Measurements from ENCODE around the genes VAMP3, UTS2 and TNFRSF9.

- RRBS, result no CpG with 5 or more reads among the region's 11 CpGs
These were observed 56.0 kb downstream of the CAMTA1 start for GRCh38 chr1:6841077-6841891.

- RRBS, result no CpG with 5 or more reads among the region's 14 CpGs
These were observed 175.1 kb downstream of the CAMTA1 start for GRCh38 chr1:6960220-6960854.

- RRBS, result 75% methylated on average over 7 of the region's 23 CpGs
These were observed 284.6 kb downstream of the CAMTA1 start for GRCh38 chr1:7069754-7070261.

DNA sequence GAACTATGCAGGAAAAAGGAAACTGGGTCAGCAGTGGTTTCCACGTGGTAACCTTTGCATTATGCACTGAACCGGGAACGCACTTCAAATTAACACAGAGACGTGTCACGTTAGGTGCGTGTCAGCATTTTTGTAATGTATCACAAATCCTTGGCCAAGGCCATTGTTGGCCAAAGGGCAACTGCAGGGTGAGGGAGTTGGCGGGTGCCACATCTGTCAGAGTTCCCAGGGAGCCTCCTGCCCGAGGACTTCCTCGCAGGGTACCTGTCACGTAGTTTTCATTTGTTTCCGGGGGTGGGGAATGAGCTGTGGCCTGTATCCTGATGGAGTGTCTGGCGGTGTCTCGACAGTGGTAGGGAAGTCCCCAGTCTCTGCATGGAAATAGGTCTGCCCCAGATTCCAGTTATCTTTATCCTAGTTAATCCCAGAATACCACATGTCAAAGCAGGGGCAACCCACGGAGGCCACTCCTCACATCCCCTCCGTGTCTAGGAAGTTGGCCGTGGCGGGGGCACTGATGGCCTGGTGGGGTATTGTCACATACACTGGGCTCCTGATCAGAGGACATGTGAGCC is 313.1 kb downstream of the CAMTA1 start:
- RRBS, result no CpG with 5 or more reads among the region's 17 CpGs

GRCh38 chr1:7367095-7367649 is 403.9 kb upstream of the VAMP3 start:
- RRBS, result no CpG with 5 or more reads among the region's 5 CpGs

GRCh38 chr1:7441393-7442030 is 329.6 kb upstream of the VAMP3 start:
- RRBS, result no CpG with 5 or more reads among the region's 21 CpGs

- RRBS, result no CpG with 5 or more reads among the region's 9 CpGs
These were observed 261.3 kb upstream of the VAMP3 start for GRCh38 chr1:7509845-7510199.

- RRBS, result no CpG with 5 or more reads among the region's 8 CpGs
These were observed 221.8 kb upstream of the VAMP3 start for GRCh38 chr1:7549157-7549748.

- RRBS, result 1% methylated on average over 50 of the region's 101 CpGs
These were observed at the start of gene VAMP3 for GRCh38 chr1:7771048-7772160. TSS of gene VAMP3 (plus strand) at chr1:7771296.

GRCh38 chr1:7852753-7853258 is at the start of gene UTS2:
TSS of gene UTS2 (minus strand) at chr1:7853065.
- RRBS, result no CpG with 5 or more reads among the region's 3 CpGs

DNA sequence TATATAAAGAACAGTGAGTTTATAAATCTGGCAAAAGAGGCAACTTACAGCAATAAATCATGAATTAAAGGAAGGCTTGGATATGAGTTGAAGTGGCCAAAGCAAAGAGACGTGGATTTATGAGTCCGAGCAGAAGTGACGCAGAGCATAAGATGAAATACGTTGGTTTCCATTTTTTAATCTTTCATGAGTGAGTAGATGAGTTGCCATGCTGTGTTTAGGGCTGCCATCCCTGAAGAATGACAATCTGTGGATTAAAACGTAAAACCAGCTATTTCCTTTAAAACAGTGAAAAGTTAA is 344 bp upstream of the UTS2 start:
- RRBS, result no CpG with 5 or more reads among the region's 5 CpGs

DNA sequence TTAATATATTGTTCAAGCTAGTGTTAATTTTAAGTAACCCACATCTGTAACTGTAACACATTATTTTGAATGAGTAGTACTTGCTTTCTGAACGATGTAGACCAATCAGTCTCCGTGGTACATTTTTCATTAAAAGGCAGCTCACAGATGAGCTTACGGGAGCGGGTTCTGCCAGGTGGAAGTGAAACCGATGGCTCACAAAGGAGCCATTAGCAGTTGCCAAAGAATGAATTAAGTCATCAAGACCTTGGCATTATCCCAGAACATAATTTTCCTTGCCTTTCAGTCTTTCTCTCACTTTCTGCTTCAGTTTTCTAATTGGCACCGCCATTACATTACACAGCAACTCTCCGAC is 33.5 kb upstream of the UTS2 start:
- RRBS, result no CpG with 5 or more reads among the region's 7 CpGs

DNA sequence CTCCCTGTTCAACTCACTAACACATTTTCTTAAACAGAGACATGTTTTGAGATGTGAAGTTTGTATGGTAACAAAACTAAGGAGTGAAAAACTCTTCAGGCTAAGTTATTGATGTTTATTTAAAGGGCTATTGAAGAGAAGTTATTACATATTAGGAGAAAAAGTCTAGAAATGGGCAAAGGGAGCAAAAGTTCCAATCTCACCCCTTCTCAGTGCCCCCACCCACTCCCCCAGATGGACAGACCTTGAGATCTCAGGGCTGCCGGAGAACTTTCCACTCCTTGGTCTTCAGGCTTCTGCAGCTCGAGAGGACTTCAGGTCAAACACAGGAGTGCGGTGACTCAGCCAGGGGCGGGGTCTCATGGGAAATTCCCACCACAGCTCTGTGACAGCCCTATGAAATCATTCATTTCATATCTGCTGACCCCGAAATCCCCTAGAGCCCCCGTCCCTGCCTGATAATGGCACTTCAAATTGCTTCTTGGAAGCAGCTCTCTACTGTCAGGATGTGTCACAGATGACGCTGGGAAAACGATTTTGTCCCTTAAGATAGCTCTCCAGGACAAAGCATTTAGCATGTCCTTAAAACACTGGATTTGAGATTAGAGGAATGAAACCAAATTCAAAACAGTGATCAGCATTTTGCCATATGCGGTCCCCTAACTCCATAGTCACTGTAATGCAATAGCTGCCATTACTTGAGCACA is at the start of gene TNFRSF9:
Gene TNFRSF9 (minus strand): TSS at position 300 of the 707 bp plus-strand sequence.
- RRBS, result no CpG with 5 or more reads among the region's 9 CpGs

DNA sequence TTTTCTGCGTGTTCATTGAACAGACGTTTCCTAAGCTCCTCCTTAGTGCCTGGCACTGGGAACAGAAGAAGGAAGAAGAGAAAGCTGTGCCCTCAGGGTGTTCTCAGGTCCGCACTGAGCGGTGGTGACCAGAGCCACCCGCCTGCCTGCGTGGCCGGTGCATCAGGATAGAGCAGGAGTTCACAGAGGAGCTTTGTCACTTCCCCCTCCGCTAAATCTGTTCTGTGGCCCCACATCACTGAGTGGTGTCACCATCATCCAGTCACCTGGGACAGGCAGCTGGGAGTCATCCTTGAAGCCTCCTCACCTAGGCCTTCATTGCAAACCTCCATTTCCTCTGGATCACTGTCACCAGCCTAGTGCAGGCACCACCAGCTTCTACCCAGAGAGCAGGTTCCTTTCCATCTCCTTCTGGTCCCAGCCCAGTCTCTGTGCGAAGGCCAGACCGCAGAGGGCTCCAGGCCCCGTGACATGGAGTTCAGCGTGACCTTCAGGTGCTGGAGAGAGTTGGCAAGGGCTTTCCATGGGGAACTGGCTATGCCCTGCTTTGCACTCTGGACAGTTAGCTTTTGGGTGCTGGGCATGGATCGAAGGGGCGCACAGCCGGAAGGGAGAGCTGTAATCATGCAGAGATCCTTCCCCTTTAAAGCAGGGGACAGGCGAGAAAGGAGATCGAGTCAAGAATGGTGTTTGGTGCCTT is 21.8 kb downstream of the PARK7 start:
- RRBS, result no CpG with 5 or more reads among the region's 17 CpGs

- RRBS, result no CpG with 5 or more reads among the region's 18 CpGs
These were observed 12.4 kb downstream of the ERRFI1 start for GRCh38 chr1:8013426-8014416.

- RRBS, result no CpG with 5 or more reads among the region's 2 CpGs
These were observed 10.3 kb downstream of the ERRFI1 start for GRCh38 chr1:8015731-8016278.

DNA sequence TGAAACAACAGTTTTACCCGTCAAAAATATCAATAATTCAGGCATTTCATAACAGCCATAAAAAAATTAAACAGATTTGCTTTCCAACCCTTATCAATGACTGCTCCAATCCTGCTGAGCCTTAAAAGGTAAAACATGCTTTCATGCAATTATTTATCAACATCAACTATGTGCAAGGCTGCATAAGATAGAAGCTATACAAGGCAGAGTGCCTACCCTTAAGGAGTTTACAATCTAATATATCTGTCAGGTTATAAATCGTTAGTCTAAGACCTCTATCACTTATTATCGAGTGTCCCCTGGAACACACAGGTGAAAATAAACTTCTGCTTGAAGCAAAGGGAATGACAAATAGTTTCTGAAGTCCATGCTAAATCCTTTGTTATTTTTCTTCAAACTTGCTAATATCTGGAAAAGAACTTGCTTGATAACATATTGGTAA is 1.8 kb downstream of the ERRFI1 start:
- RRBS, result no CpG with 5 or more reads among the region's 3 CpGs

DNA sequence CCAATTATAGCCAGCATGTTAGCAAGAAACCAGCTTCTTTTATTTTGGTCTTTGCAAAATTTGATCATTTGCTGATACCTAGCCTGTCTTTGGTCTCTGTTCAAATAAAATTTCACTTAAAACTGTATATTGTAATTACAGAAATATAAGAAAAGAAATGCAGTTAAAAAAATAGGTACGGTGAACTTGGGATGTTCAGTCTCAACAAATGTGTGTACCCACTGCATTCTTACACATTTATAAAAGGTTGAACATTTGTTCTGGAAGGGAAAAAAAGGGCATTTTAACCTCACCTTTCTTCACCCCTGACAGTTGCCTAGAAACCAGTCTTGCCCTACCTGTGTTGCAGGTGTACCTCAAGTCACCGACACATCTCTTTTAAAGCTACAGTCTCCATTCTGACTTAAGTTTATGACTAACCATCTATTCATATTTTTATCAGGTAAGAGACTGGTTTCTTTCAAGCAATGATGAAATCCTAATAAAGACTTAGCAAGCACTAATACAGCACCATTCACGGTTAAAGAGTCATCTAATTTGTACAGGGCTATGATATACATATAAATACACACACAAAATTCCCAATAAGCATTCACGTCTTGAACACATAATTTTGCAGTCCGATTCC is 1.2 kb downstream of the ERRFI1 start:
- RRBS, result no CpG with 5 or more reads among the region's 5 CpGs

- RRBS, result no CpG with 5 or more reads among the region's 16 CpGs
These were observed 143.9 kb upstream of the ERRFI1 start for GRCh38 chr1:8169781-8170611.

GRCh38 chr1:8197562-8198210 is 120.2 kb upstream of the SLC45A1 start:
- RRBS, result no CpG with 5 or more reads among the region's 19 CpGs